Cardiac fibroblast (primary cell): Measurements from ENCODE around the gene GARIN2.

DNA sequence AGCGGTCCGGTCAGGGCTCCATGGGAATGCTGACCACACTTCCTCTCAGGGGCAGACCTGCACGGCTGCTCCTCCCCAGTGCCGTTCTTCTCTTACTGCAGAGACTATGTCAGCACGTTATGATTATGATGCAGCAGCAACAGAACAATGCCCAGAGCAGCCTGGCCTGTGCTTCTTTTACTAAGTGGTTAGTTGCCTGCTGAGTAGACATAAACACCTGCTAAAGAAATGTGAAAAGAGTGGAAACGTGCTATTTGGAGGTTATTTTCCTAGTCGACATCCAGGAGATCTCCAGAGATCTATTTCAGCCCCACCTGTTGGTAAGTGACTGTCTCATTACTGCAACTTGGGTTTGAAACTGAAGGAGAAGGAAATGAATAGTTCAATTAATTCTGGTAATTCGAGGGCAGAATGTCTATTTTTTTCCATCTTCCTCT, at the start of gene GARIN2:
GARIN2 (plus strand) TSS at position 191 of the 437 bp plus-strand sequence.
- RRBS = no CpG with 5 or more reads among the region's 8 CpGs

DNA sequence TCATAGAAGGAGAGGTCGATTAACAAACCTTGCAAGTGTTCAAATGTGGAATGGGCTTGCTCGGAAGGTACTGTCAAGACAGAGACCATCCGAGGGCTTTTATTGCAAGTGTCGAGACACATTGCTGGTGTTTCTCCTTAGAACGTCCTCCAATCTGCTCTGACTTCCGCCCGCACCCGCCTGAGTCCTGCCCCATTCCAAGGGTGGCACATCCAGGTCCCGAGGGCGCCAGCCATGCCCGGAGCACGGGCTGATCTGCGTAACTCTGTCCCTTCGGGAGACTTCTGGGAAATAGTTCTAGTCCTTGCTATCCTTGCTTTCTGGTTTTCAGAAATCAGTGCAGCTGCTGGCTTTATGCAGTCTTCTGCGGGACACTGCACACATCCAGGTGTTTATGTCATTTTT, 734 bp upstream of the PALS1 start:
- RRBS = no CpG with 5 or more reads among the region's 15 CpGs

- RRBS = no CpG with 5 or more reads among the region's 9 CpGs
Measured at GRCh38 chr14:67357999-67358422, 1.6 kb downstream of the ATP6V1D start.

DNA sequence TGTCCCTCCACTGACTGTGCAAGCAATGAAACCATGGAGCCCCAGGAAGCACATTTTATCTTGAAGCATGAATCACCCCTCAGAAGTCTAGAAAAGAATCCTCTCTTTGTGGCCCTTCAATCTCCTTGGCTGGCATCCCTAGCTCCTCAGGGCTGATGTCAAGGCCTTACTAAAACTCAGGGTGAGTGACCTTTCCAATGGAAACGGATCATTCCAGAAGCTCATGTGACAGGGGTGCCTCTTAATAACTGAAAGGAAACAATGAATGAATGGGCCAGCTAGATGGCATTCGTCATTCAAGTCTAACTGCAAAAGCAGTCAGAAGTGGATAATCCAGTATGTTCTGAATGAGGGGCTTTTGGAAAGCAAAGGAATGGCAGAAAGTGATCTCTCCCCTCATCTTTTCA, 22.2 kb upstream of the PLEKHH1 start:
- RRBS = no CpG with 5 or more reads among the region's 2 CpGs

DNA sequence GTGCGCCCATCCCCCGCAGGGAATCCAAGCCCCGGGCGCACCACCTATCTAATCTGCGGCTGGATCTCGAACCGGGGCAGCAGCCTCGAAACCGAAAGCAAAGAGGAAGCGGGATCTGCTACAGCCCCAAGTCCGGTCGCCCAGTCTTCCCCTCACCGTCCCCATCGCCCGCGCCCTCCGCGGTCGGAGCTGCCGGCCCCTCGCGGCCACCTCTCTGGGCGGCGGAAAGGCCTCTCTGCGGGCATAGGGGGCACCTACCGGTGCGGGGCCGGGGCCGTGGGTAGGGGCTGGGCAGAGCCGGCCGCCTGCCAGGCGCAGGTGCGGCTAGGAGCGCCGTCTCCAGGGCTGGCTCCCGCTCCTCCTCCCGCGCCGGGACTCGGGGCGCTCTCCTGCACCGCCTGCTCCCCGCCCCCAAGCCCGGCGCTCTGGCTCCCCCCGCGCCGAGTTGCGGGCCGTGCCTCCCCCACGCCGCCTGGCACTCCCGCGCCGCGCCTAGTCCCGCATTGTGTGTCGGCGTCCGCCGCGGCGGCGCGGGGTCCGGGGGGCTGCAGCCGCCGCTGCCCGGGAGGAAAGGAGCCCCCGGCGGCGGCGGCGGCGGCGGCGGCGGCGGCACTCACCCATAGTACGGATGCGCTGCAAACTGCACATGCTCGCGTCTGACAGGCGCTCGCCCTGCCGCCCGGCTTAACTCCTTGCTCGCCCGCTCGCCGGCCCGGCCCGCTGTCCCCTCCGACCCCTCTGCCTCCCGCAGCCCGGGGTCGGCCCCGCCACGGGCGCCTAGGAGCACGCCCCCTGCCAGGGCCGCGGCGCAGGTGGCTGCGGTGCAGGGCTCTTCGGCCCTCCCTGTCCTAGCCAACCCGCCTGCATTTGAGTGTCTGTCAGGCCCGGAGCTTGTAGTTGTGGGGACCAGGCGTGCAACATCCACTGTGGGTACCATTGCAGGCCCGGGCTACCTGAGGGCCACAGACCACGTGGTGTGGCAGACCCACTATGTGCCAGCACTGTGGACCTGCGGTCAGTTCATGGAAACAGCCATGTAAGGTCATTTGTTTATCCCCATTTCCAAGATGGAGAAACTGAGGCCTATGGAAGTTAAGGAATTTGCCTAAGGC, 17.9 kb upstream of the PLEKHH1 start:
- RRBS = 4% methylated on average over 42 of the region's 112 CpGs

GRCh38 chr14:67650933-67651667, 23.3 kb downstream of the VTI1B start:
- RRBS = no CpG with 5 or more reads among the region's 3 CpGs

DNA sequence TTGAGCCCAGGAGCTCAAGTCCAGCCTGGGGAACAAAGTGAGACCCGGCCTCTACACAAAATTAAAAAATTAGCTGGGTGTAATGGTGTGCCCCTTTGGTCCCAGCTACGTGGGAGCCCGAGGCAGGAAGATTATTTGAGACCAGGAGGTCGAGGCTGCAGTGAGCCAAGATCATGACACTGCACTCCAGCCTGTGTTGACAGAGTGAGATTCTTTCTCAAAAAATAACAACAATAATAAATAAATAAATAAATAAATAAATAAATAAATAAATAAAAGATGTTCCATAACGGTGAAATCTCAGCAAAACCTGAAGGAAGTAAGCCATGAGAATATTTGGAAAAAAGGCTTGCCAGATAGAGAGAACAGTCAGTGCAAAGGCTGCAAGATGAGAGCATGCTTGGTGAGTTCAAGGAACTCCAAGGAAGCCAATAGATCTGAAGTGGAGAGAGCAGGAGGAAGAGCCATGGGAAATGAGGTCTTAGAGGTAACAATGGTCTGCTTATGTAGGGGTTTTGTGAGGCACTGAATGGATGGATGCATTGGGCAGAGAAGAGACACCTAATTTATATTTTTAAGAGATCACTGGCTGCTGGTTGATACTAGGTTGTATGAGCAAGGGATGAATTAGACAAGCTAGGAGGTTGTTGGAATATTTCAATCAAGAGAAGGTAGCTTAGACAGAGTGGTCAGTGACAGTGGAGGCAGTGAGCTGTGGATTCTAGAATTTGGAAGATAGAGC, 176.8 kb downstream of the RAD51B start:
- RRBS = no CpG with 5 or more reads among the region's 5 CpGs

DNA sequence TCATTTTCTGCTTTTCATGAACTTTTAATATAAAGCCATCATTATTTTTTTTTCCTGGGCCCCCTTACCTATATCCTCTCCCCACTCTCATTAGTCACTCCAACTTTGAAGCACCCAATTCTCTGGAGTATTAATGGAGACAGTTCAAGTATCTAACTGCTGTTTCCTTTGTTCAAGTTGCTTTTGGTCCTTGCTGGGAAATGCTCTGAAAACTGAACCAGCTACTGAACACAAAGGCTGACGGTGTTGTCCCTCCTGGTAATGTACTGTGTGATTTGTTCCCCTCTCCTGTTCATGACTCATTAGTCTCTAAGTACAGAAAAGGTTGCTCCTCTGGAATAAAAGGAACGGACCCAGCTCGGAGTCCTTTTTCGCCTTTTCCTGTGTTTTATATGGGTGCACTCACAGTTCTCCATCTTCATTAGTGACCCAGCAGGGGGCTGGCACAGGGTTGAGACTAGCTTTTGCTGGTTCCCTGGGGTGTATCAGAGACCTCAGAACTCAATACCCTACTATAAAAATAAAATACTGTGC, 269.5 kb downstream of the RAD51B start:
- RRBS = no CpG with 5 or more reads among the region's 4 CpGs

DNA sequence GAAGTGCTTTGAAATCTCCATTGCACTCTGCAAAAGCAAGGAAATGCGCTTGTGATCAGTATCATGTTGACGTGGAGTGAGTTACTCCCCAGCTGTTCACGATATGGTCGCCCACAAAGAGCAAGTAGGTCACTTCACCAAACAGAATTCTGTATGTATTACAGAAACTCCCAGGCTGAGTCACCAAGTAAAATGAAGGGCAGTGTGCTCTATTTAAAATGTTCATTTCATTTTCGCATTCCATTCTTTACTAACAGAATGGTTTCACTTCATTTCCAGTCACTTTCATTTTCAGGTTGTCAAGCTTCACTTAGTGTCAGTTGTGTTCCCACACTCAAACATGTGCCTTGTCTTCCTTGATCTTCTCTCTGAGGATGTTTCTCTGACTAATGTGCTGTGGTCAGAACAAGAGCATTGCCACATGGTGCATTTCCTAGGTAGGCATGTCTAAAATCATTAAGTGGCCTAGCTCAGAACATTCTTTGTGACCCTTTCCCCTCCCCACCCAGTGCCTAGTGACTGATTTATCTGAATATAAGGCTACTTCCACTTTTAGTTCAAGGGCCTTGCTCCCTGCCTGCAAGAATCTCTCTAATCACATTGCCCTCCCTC, 391.2 kb downstream of the RAD51B start:
- RRBS = no CpG with 5 or more reads among the region's 5 CpGs

DNA sequence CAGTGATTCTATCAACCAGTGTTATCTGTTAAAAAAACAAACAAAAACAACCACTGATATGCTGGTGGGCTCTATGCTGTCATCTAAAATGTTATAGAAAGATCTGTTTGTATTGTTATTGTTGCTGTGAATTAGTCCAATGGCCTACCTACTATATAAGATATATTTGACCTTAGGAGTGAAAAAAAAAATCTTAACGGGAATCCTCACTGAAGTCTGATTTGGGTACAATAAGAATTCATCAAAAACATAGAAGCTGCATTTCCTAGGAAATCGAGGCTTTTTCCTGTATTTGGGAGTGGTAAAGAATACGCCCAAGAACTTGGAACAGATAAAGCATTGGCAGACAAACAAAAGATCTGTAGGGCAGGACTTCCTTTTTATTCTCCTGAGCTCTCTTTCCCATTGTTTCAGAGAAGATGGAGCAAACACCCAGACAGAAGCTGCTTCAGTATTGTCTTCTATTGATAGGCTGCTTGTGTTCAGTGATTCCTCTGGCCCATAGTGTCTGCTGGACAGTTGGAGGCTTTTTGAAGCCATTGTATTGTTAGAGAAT, 424.5 kb downstream of the RAD51B start:
- RRBS = no CpG with 5 or more reads among the region's 3 CpGs

DNA sequence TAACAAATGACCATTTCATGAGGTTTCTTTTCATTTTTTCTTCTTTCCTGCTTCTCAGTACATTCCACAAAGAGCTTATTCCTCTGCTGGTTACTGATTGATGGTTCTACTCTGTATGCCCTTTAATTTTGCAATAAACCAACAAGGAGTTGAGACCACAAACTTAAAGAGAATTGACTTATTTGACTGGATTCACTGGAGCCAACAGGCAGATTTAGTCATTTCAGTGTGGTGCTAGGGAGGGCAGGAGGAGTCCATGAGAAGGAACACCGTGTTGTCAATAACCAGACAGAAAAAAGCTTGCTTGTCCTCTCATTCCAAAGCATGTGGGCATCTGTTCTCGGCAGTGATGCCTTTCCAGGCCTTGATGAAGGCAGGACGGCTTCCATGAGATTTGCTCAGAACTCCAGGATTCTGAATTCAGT, 459.4 kb downstream of the RAD51B start:
- RRBS = no CpG with 5 or more reads among the region's 3 CpGs

- RRBS = no CpG with 5 or more reads among the region's 9 CpGs
Measured at GRCh38 chr14:68295120-68295821, 475.7 kb downstream of the RAD51B start.

- RRBS = no CpG with 5 or more reads among the region's 3 CpGs
Measured at GRCh38 chr14:68331321-68331822, 461.5 kb downstream of the ZFP36L1 start.

DNA sequence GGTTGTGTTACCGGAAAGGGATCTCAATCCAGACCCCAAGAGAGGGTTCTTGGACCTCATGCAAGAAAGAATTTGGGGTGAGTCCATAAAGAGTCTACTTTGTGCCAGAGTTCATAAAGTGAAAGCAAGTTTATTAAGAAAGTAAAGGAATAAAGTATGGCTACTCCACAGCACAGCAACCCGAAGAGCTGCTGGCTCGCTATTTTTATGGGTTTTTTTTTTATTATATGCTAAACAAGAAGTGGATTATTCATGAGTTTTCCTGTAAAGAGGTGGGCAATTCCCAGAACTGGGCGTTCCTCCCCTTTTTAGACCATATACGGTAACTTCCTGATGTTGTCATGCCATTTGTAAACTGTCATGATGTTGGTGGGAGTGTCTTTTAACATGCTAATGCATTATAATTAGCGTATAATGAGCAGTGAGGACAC, 372.6 kb downstream of the ZFP36L1 start:
- RRBS = no CpG with 5 or more reads among the region's 6 CpGs

GRCh38 chr14:68473059-68473552, 319.8 kb downstream of the ZFP36L1 start:
- RRBS = no CpG with 5 or more reads among the region's 4 CpGs

DNA sequence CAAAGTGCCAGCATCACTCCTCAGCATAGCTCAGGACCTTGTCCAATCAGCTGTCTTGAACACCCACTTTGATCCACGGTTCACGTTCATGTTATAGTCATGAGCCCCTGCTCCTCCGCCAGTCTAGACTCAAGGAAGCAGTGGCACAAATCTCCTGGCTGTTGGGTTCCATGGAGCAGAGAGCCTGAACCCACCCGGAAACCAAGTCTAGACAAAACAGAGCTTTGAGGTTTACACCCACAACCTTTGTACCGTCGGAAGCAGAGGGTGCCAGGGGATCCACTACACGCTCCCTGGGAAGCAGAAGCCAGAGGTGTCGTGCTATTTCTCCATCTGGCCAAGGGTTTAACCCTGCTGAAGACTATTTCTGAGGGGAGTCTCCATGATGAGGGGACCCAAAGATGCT, 285.1 kb downstream of the ZFP36L1 start:
- RRBS = no CpG with 5 or more reads among the region's 8 CpGs

GRCh38 chr14:68565890-68566724, 226.8 kb downstream of the ZFP36L1 start:
- RRBS = no CpG with 5 or more reads among the region's 6 CpGs

DNA sequence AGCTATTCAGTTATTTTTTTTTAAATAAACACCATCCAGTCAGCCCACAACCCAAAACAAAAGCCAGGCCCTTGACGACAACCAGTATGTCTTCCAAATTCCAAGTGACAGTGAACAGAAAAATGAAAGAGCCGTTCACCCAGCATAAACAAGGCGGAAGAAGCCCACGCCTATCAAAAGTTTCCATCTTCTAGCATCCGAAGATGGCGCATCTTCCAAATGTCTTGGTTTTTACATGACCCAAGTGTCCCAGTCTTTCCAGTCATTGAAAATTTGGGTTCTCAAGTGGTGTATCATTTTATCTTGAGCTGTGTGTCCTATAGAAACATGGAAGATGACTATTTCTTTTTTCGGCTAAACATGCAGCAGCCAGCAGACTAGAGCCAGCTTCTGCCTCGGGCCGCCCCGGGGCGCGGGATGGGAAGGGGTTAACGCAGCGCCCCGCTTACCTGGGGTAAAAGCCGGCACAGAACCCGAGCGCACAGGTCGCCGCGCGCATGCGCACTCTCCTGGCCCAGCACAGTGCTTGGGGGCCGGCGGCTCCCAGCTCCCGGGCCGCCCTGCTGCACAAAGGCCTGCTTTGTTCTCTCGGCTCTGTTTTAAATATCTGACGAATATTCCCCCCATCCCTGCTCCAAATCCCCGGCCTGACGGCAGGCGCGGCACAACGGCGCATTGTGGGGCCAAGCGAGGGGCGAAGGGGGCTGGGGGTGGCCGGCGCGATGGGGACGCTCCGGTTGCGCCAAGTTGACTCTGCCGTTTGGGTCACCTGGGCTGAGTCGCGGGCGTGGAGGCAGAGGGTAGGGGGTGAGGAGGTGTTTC, 164.8 kb downstream of the ZFP36L1 start:
- RRBS = 14% methylated on average over 27 of the region's 47 CpGs

DNA sequence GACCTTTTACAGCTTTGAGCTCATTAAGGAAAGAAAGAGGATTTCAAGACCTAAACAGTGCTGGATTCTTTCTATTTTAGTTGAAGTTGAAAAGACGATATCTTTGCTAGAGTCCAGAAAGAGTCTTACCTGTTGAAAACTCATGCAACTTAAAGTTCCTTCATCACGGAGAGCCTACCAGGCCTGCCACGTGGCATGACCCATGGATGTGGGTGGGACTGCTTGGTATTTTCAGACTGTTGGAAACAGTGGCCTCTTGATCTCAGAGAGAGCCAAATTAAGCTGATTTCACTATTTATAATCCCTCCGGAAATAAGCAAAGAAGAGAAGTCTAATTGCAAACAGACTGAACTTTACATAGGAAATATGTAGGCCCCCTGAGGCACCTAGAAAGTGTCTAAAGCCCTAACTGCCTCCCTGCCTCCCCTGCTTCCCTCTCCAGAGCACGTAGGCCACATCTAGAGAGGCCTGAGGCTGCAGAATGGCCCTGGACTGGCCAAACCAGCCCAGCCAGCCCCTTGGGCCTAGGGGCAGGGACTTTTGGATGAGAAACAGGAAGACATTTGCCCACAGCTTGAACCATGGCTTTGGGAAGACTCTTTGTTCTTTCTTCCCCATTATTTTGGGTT, 123.8 kb downstream of the ZFP36L1 start:
- RRBS = no CpG with 5 or more reads among the region's 5 CpGs

DNA sequence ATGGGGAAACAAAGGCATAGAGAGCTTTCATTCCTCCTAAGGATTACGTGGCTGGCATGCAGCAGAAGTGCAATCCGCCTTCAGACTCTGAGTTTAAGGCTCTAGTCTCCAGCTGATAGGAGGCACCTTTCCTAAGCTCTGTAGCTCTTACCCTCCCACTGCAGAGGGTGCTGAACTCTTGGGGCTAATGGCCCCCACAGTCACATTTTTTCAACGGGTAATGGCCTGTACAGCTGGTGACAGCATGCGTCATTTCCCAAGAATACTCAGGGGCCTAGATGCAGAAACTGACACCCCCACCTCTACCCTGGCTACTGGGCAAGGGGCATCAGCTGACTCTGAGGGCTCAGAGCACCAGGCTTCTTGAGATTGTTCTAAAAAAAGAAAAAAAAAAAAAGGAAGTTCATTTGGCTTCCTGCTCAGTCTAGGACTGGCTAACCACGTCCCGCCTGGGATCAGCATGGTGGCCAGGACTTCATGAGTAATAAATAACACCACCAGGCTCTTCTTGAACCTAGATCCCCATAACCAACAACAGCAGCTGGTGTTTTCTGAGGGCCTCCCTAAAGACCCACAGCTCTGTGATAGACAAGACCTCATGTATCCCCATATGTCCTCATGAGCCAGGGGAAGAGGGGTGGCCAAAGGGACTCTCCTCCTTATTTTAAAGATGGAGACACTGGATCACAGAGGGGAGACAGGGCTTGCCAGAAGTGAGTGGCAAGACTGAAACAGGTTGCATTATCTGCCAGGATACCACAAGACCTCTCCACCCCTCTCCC, 35.2 kb downstream of the ZFP36L1 start:
- RRBS = no CpG with 5 or more reads among the region's 6 CpGs